Thoracic aorta (tissue), 1 donor: ENCODE results near the genes TP53BP1, CKMT1A, PDIA3, MFAP1 and WDR76.

- RAMPAGE, long total RNA: no peak
Measured at GRCh38 chr15:43191210-43191939, 6.2 kb downstream of the CCNDBP1 start.

GRCh38 chr15:43329468-43330465, 606 bp downstream of the LCMT2 start:
- RAMPAGE, long total RNA: no peak

DNA sequence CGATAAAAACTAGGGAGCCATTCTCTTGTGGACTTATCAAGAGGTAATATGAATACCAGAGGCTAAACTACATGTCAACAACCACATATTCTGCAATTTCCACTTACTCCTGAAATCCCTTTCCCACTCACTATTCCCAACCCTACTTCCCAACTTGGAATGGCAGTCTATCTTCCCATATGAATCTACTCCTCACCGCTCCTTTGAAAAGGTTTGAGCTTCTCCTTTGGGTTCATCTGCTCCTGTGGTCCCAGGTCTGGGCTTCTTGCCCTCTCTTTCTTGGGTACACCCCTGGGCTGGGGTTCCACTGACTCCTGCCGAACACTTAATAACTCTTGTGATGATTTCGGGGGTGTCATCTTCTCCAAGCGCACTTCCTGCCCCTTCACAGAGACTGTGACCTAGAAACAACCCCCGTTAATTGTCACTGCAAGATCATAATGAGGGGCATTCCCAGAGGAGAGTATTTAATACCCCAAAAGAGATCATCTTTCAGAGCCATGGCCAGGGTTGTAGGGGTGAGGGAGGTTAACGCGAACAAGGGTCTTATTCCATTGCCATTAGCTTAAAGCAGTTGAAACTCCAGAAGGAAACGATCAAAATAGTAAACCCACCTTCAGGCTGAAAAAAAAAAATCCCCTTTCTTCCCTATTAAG, 2.0 kb downstream of the ZSCAN29 start:
- RAMPAGE, long total RNA: no peak

GRCh38 chr15:43369528-43370153, 1.2 kb downstream of the ZSCAN29 start:
- RAMPAGE, long total RNA: no peak

DNA sequence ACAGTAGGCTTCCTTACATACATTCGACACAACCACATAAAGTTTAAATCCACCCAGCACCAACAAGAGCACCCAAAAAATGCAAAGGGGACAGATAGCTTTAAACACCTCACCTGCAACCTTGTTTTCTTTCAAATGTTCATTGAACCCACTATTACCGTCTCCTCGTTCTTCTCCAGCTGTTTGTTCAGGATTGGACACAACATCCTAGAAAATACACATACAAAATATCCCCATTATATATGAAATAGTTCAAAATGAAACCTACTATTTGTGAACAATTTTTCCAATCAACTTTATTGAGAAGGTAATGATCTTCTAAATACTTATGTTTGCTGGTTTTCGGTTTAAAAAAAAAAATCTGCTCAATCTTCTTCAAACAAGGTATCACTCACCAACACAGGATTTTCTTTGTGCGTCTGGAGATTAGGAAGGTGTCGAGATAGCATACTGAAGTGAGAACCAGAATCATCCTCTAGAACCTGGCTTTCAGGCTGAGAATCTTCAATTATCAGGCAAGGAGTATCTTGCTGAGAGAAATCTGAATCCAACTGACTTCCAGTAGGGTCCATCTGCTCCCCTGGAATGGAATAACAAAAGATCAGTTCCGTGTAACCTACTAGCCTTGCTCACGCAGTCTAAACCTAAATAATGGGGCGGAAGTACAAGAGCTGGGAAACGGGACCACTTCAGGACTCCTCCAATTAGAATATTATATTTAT, 906 bp downstream of the TP53BP1 start:
- RAMPAGE, long total RNA: start-site peak on the minus strand centred at position 159 of the sequence, 85 bp wide, 21 reads

GRCh38 chr15:43492611-43493642, at the start of gene TP53BP1:
TP53BP1 (minus strand) TSS chr15:43493156.
- RAMPAGE, long total RNA: start-site peak on the minus strand at chr15:43493100-43493126, 52 reads

DNA sequence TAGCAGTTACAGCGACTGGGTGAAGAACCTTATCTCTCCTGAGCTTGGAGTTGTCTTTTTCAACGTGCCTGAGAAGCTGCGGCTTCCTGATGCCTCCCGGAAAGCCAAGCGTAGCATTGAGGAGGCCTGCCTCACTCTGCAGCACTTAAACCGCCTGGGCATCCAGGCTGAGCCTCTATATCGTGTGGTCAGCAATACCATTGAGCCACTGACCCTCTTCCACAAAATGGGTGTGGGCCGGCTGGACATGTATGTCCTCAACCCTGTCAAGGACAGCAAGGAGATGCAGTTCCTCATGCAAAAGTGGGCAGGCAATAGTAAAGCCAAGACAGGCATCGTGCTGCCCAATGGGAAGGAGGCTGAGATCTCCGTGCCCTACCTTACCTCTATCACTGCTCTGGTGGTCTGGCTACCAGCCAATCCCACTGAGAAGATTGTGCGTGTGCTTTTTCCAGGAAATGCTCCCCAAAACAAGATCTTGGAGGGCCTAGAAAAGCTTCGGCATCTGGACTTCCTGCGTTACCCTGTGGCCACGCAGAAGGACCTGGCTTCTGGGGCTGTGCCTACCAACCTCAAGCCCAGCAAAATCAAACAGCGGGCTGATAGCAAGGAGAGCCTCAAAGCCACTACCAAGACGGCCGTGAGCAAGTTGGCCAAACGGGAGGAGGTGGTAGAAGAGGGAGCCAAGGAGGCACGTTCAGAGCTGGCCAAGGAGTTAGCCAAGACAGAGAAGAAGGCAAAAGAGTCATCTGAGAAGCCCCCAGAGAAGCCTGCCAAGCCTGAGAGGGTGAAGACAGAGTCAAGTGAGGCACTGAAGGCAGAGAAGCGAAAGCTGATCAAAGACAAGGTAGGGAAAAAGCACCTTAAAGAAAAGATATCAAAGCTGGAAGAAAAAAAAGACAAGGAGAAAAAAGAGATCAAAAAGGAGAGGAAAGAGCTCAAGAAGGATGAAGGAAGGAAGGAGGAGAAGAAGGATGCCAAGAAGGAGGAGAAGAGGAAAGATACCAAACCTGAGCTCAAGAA, 4.7 kb downstream of the MAP1A start:
- RAMPAGE, long total RNA: no peak

DNA sequence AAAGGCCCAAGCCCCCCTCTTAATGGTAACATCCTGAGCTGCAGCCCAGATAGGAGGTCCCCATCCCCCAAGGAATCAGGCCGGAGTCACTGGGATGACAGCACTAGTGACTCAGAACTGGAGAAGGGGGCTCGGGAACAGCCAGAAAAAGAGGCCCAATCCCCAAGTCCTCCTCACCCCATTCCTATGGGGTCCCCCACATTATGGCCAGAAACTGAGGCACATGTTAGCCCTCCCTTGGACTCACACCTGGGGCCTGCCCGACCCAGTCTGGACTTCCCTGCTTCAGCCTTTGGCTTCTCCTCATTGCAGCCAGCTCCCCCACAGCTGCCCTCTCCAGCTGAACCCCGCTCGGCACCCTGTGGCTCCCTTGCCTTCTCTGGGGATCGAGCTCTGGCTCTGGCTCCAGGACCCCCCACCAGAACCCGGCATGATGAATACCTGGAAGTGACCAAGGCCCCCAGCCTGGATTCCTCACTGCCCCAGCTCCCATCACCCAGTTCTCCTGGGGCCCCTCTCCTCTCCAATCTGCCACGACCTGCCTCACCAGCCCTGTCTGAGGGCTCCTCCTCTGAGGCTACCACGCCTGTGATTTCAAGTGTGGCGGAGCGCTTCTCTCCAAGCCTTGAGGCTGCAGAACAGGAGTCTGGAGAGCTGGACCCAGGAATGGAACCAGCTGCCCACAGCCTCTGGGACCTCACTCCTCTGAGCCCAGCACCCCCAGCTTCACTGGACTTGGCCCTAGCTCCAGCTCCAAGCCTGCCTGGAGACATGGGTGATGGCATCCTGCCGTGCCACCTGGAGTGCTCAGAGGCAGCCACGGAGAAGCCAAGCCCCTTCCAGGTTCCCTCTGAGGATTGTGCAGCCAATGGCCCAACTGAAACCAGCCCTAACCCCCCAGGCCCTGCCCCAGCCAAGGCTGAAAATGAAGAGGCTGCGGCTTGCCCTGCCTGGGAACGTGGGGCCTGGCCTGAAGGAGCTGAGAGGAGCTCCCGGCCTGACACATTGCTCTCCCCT, 10.6 kb downstream of the MAP1A start:
- RAMPAGE, long total RNA: no peak

DNA sequence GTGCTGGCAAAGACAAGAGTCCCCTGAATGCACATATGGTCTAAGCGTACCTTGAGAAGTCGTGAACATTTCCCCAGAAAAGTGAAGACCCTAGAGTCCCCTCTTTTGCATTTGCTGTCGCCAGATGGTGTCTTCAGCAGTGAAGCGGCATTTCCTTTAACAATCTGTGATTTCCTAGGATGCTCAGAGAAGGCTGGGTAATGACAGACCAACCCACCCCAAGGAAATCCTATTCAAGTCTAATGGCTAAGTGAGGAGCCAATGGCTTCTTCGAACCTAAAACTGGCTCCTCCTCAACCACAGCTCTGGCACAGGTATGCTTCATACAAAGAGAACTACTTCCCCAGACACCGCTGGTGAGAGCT, 16.7 kb downstream of the MAP1A start:
- RAMPAGE, long total RNA: no peak

GRCh38 chr15:43693708-43693916, at the start of gene CKMT1A:
CKMT1A (plus strand) TSS chr15:43693859.
- RAMPAGE, long total RNA: no peak

GRCh38 chr15:43745997-43746957, at the start of gene PDIA3:
PDIA3 (plus strand) TSS chr15:43746438.
- RAMPAGE, long total RNA: start-site peak on the minus strand at chr15:43746264-43746299, 8 reads

GRCh38 chr15:43775204-43775839, 1.4 kb downstream of the ELL3 start:
- RAMPAGE, long total RNA: no peak

DNA sequence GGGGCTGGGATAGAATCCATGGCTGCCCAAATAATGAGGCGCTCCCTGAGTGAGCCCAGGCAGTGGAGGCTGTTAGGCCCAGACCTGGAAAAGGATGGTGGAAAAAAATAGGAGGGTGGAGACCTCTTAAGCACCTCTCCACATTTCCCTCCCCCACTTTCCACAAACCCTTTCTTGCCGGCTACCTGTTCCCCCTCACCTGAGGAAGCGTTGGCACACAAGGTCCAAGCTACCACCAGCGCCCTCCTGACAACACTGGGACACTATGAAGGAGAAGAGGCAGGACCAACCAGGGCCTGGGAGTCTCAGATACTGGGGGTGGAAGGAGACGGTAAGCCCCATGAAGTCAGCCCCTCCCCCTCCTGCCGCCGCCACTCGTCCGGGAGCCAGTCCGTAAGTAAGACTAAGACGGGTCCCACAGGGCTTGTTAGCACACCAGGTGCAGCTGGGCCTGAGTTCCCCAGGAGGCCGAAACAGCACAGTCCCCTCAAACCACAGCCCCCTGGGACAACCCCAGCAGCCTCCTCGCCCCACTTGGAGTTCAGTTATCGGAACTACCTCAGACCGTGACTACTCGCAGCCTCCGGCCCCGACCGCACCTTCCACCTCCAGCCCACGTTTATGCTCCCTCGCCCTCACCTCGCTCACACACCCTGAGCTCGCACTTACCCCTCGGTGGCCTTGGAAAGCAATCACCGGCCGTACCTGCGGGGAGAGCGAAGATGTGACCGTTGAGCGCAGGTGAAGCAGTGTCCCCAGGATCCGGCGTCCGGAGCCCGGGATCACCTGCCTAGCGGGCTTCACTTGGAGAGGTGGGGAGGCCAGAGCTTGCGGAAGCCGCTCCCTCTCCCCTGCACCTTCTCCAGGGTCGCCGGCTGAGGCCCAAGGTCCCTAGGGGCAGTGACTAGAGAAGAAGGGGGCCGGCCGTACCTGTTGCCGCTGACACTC, 652 bp downstream of the ELL3 start:
- RAMPAGE, long total RNA: no peak

DNA sequence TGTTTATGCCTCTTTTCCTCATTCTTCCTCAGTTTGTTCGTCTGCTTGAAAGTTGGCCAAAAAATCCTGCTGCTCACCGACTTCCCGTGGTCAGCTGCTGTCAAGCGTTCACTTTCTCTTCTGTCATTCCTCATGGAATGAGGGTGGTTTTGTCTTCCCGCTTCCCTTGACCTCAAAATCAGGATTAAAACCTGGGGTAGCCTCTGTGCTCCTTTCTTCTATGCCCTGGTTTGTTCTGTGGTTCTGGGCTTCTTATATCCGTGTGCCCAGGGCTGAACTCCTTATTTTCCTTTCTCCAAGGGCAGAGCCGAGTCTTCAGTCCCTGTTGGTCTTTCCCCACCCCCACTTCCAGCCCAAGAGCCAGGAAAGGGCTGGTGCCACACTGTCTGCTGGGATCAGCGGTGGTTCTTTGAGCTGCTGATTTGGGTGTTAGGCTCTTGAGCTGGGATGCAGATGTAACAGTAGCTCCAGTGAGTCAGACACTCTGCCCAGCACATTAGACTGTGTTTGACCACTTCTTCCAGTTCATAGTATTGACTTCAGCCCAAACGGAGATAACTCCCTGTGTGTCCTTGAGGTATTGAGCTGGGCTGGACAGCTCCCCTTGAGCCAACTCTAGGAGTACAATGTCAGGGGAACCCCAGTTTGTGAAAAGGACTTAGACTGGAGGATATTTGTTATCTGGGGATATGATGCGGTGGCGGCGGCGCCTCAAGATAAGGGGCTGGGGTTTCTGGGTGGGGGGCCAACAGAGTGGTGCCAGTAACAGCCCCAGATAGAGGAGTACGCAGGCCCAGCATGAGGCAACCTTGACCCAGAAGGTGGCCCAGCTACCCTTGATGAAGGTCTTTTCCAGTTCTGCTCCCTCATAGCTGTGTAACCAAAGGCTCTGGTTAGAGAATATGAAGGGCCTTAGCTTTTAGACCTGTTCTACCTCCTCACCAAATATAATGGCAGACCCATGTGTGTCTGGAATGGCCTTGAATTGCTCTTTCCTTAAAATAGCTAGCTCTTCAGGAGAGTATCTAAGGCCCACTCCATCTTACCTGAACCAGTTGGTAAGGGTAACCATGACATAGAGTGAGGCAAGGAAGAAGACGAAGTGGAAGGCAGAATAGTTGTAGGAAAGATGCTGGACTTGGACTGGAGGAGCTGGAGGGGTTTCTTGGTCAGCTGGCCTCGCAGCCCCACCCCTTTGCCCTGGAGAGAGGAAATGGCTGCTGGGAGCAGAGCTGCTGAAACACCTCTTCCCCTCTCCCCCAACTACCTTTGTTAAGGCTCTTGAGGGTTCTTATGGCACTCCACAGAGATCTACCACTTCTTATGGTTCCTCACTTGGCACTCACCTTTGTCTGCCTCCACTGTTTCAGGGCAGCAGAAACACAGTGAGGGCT, 2.7 kb downstream of the SERF2 start:
- RAMPAGE, long total RNA: no peak

GRCh38 chr15:43799272-43799658, 755 bp downstream of the SERINC4 start:
- RAMPAGE, long total RNA: no peak

- RAMPAGE, long total RNA: no peak
Measured at GRCh38 chr15:43808838-43810151, 8.9 kb downstream of the HYPK start.

GRCh38 chr15:43824020-43825052, at the start of gene MFAP1:
MFAP1 (minus strand) TSS chr15:43824690.
- RAMPAGE, long total RNA: start-site peak on the minus strand at chr15:43824601-43824605, 21 reads; start-site peak on the minus strand at chr15:43824660-43824718, 201 reads

DNA sequence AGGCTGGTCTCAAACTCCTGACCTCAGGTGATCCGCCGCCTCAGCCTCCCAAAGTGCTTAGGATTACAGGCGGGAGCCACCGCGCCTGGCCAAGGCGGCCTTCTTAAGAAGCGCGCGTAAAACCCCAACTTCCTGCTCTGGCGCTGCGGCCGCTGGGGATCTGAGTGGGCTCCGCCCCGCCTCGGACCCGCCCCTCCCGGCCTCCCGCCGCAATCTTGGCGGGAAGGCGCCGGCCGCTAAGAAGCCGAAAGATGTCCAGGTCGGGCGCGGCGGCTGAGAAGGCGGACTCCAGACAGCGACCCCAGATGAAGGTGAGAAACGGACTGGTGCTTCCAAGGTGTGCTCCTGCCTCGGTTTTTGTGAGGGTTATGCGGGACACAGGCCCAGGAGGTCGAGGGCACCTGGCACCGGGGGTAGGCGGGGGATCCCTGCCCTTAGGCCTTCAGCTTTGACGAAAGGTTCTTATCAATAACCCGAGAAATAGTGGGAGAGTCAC, at the start of gene WDR76:
Gene WDR76, plus strand, starts transcription at position 221 of the 496 bp plus-strand sequence.
- RAMPAGE, long total RNA: start-site peak on the plus strand centred at position 205 of the sequence, 43 bp wide, 83 reads

DNA sequence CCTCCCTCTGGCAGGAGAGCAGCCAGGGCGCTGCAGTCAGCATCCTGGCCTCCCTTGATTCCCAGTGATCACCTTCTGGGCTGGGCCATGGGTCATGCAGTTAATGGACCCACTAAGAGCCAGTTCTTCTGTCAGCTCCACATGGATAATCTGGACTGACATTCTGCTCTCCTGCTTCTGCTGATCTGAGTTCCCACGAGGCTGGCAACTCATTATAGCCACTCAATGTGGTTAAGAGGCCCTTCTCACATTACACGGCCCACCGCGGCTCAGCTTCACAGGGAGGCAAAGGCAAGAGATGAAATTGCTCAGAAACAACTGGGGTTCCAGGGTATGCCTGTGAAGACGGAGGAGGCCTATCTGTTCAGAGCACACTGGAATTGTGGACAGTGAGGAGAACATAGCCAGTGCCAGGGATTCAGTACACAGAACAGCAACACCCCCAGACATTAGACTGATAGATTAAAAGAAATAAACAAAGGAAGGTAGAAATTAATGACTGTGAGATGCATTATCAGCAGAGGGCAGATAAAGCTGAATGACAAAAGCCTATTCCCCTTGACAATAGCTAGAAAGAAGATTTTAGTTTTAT, 94.1 kb downstream of the WDR76 start:
- RAMPAGE, long total RNA: no peak

GRCh38 chr15:43998542-43999185, 171.9 kb downstream of the WDR76 start:
- RAMPAGE, long total RNA: no peak